HGPS cell (cell line): ENCODE measurements around the genes LTBP3, EIF1AD, RAB1B, TMEM151A, B4GAT1 and ZDHHC24.

GRCh38 chr11:65539414-65540106, 14.7 kb downstream of the SCYL1 start:
- RRBS: 59% methylated on average over 31 of the region's 68 CpGs

DNA sequence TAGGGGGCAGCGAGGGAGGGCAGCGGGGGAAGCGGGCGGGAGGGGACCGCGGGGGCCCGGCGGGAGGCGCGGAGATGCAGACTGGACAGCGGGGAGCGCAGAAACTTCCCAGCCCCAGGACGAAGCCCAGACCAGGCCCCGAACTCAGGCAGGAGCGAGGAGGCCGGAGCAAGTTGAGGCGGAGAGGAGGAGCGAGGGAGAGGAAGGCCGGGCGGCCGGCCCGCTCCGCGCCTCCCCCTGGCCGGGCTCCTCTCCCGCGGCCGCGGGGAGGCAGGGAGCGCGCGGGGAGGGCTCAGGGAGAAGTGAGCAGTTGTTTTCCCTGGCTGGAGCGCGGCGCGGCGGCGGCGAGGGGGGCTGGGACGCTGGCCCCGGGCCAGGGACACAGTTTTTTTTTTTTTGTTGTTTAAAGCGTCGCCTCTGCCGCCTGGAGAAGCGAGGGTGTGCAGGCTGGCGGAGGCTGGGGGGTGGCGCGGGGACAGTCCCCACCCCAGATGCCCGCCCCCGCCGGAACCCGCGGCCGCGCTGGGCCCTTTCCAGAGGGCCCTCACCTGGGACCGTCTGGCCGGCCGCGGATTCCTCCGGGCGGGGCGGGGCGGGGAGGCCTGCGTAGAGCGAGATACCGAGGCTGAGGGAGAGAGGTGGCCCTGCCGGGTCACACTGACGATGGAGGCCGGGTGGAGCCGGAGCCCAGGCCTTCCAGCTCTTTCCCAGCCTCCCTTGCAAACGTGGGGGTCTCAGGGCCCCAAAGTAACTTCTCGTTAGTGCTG, at the start of gene LTBP3:
LTBP3 (minus strand) TSS at position 304 of the 767 bp plus-strand sequence.
- RRBS: 5% methylated on average over 29 of the region's 72 CpGs

DNA sequence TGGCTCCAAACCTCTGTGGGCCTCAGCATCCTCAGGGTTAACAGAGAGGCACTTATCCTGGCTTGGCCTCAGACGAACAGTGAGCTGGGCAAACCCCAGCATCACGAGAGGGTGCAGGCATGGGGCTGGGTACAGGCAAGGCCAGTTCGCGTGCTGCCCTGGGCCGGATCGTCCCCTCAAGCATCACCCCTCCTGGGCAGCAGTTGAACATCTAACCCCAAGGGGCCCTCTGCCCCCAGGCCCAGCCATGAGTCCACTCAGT, 1.9 kb downstream of the EHBP1L1 start:
- RRBS: no CpG with 5 or more reads among the region's 6 CpGs

DNA sequence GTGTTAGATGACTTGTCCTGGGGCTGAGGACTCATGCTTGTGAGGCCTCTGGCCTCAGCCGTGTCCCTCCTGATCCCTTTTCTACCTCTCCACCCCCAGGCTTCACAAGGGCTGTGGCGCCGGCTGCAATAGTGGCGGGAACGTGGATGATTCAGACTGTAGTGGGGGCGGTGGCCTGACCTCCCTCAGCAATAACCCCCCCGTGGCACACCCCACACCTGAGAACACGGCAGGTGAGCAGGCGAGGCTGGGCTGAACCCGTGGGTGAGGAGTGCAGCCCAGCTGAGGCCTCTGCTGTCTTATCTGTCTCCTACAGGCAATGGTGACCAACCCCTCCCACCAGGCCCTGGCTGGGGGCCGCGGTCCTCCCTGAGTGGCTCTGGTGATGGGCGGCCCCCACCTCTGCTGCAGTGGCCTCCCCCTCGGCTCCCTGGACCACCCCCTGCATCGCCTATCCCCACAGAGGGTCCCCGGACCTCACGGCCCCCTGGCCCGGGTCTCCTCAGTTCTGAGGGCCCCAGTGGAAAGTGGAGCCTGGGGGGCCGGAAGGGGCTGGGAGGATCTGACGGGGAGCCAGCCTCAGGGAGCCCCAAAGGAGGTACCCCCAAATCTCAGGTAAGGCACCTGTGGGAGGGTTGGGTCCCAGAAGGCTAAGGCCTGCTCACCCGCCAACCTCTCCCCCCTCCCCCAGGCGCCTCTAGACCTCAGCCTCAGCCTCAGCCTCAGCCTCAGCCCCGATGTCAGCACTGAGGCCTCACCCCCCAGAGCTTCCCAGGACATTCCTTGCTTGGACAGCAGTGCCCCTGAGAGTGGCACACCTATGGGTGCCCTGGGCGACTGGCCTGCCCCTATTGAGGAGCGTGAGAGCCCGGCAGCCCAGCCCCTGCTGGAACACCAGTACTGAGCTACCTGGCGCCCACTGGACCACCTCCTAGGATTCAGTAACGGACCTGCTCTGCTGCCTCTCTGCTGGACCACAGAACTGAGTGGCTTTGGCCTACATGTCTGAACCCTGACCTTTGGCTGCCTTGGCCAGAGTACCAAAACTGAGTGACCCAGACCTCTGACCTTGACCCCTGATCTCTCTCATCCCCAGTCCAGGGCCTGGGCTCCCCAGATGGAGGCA, 1.5 kb upstream of the SIPA1 start:
- RRBS: 86% methylated on average over 2 of the region's 28 CpGs

DNA sequence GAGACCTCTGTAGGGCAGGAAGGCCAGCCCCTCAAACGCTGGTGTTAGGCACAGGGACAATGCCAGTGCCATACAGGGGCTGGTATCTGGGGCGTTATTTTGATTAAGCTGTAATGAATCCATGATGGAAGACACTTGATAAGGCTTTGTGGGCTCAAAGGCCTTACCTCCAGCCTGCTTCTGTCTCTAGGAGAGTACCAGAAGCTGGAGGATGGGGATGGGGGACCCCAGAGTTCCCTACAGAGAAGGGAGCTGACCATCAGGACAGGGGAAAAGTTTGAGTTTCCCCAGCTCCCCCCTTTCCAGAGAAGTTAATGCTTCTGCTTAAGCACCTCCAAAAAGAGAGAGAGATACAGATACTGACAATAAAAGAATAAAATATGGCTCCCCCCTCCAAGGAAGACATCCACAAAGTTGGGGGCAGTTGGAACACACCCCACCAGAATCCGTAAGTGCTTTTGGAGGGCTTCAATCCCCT, 8.8 kb downstream of the RELA start:
- RRBS: no CpG with 5 or more reads among the region's 3 CpGs

- RRBS: no CpG with 5 or more reads among the region's 14 CpGs
These were observed 19.5 kb upstream of the KAT5 start for GRCh38 chr11:65692522-65693063.

DNA sequence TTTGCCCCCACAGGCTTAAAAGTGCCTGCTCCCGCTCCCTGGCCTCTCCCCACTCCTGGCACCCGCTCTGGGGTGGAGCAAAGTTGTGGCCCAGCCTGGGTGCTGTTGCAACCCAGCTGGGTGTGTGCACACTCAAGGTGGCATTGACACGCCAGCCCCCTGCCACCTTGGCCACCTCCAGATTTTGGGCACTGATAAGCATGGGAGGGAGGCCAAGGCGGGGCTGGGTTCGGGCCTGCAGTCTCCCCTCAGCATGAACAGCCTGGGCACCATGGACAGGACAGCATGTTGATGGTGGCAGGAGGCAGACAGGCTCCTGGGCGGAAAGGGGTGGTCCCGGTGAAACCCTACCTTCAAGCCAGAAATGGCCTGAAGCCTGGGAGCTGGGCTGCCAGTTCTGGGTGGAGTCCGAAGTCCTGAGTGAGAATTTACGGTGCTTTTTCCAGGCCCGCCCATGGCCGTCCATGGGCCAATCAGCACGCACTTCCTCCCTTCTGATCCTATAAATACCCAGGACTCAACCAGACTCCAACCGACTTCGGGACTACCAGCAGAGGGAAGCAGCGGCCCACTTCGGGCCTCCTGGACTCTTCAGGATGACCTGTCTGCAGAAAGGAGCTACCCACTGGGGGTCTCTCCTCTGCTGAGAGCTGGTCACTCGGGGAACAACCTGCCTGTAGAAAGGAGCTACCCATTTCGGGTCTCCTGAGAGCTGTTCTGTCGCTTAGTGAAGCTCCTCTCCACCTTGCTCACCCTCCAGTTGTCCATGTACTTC, 23.7 kb upstream of the RNASEH2C start:
- RRBS: no CpG with 5 or more reads among the region's 19 CpGs

DNA sequence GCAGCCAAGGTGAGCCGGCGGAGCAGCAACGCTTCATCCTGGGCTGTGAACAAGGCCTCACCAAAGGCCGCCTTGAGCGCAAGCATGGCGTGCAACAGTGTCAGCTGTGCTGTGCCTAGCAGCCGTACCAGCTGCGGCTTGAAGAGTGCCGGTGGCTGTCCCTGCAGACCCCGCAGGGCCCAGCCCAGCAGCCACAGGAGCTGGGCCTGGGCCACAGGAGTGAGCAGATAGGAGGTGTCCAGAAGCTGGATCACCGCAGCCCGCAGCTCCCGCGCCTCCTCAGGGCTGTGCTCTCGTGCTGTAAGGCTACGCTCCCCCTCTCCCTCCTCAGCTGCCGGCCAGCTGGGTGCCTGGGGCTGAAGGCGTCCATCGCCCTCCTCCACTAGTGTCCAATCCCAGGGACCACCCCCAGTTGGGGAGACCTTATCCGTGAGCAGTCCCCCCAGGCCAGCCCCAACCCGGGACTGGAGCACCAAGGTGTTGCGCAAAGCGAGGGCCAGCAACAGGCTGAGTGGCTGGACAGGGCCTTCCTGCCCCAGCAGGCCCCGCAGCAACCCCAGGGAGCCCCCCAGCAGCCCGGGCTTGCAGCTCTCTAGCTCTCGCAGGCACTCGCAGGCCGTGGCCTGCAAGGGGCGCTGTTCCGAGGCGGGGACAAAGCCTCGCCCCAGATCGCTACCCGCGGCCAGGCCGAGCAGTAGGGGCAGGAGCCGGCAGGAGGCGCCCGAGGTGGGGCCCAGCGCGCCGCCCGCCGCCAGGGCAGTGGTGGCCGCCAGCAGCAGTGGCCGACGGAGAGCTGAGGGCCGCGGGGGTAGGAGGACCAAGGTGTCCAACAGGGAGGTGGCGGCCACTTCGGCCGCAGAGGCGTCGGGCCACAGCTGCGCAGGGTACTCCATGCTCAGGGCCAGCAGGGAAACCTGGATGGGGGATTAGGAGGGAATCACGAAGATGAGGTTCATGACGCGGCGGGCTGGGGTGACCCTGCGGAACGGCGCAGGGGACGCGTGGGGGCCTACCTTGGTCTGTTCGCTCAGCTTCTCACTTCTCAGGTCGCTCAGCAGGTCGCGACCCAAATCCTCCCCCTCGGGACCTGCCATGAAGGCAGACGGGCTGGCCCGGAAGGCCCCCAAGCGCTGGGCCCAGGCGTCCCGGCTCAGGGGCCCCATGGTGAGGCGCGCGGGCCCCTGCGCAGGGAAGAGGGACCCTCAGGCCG, 942 bp downstream of the AP5B1 start:
- RRBS: 3% methylated on average over 7 of the region's 79 CpGs

- RRBS: 4% methylated on average over 7 of the region's 14 CpGs
These were observed 619 bp downstream of the EFEMP2 start for GRCh38 chr11:65871941-65872420.

- RRBS: no CpG with 5 or more reads among the region's 10 CpGs
These were observed 8.8 kb downstream of the DRAP1 start for GRCh38 chr11:65928008-65928533.

- RRBS: under 1% methylated on average over 21 of the region's 52 CpGs
These were observed at the start of gene EIF1AD for GRCh38 chr11:66001951-66002617. TSS of gene EIF1AD (minus strand) at chr11:66002157.

GRCh38 chr11:66268505-66269009, at the start of gene RAB1B:
TSS of gene RAB1B (plus strand) at chr11:66268639.
- RRBS: 1% methylated on average over 6 of the region's 51 CpGs

- RRBS: 6% methylated on average over 45 of the region's 115 CpGs
These were observed at the start of gene TMEM151A for GRCh38 chr11:66291405-66292651. TSS of gene TMEM151A (plus strand) at chr11:66291894.

DNA sequence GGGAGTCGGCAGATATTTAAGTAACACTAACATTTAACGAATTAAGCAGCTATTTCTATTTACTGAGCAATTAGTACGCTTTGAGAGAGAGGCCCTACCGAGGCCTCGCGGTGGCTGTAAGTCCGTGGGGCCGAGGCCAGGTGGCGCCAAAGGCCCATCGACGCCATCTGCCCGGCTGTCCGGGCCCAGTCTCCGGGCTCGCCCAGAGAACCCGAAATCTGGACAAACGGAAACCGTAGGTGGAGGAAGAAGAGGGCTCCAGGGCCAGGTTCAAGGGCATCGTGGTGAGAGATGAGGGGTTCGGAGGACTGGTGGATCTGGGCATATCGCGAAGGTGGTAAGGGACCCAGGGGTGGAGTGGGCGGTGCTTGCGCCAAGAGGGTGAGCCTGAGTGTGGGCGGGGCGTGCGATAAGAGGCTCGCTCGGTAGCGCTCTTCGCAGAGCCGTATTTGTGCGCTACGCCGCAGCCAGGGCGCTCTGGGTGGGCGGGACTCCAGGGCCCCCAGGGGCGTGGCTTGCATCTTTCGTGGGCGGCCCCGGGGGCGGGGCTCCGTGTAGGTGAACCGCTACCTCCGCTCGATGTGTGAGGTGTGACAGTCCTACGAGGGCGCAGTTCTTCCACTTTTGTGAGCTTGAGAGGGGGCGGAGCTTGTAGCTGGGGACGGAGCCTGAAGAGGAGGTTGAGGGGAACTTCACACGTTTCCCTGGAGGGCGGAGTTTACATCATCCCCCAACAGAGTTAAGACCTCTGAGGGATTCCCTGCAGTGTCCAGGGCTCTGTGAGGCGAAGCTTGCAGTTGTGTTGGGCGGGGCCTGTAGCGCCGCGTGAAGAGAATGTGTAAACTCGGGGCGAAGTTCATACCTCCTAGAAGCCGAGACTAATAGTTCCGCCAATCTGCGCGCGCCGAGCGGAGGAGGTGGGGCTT, 4.8 kb downstream of the CD248 start:
- RRBS: no CpG with 5 or more reads among the region's 66 CpGs

DNA sequence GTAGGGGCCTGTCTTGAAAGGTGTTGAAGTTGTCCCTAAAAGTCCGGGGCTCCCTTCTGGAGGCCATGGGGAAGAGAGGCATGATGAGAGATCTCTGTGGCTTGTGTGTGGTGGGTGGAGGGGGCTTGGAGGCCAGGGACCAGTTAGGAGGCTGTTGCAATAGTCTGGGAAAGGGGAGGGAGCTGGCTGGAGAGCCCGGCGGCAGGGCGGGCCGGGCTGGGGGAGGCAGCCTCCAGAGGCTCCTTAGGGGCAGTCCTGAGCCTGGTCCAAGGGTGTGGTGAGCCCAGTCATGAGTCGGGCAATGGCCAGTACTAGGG, 5.8 kb upstream of the CD248 start:
- RRBS: no CpG with 5 or more reads among the region's 6 CpGs

DNA sequence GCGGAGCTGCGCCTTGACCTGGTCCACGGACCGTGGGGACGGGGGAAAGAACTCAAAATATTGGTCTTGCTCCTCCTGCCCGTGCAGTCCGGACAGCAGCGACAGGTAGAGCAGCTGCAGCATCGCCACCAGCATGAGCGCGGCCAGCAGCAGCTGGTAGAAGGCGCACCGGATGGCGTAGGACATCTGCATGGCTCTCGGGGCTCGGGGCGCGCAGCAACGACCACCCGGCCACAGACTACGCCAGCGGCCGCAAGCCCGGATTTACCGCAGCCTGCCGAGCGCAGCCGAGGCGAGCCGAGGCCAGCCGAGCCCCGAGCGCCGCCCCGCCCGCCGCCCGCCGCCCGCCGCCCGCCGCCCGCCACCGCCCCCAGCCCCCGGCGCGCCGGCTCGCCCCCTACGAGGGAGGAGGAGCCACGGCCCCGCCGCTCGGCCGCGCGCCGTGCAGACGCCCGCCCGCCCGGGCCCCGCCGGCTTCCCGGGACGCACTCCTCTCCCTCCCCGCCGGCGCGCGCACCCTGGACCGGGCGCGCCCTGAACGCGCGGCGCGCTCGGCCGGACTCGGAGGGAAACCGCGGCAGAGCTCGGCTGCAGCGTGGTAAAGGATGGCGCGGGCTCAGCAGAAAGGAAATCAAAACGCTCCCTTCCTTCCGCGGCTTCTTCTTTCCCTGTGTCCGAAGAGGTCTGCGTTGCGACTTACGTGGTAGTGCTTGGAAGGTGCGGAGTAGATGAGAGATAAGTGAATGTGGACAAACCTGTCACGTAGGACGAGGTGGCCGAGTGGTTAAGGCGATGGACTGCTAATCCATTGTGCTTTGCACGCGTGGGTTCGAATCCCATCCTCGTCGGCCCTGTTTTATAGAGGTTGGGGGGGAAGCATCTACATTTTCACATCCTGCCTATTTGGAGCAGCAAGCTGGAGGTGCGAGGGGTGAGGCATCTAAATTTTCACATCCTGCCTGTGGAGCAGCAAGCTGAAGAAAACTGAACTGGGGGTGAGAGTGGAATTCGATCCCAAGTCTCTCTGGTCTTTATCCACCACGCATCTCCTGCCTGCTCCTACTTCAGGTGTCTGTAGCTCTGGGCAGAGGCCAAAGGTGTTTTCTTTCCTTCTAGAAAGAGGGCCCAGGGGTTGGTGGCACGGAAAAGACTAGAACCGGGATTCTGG, at the start of gene B4GAT1:
B4GAT1 (minus strand) TSS at position 276 of the 1,168 bp plus-strand sequence.
- RRBS: 2% methylated on average over 33 of the region's 111 CpGs

DNA sequence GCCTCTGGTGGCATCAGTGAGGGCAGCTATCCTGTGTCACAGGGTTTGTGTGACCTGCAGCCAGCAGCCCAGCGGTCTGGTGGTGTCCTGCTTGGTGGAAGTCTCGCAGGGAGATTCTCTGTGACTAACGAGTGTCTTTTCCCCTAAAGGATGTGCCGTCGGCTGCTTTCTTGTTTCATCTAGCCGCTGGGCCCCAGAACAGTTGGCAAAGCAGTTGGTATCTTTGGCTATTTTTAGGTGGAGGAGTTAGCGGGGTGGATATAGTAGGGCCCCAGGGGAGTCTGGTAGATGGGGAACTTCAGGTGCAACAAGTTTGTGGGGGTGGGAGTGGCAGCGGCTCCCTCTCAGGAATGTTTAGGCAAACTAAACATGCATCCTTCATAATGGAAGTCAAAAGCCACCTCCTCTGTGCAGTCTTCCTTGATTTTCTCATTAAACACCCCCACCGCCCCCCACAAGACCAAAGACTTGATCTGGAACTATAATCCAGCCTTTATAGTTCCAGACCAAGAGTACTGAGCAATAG, 1.3 kb upstream of the PELI3 start:
- RRBS: no CpG with 5 or more reads among the region's 9 CpGs

- RRBS: under 1% methylated on average over 32 of the region's 50 CpGs
These were observed at the start of gene ZDHHC24 for GRCh38 chr11:66545955-66546483. TSS of gene ZDHHC24 (minus strand) at chr11:66546048.

DNA sequence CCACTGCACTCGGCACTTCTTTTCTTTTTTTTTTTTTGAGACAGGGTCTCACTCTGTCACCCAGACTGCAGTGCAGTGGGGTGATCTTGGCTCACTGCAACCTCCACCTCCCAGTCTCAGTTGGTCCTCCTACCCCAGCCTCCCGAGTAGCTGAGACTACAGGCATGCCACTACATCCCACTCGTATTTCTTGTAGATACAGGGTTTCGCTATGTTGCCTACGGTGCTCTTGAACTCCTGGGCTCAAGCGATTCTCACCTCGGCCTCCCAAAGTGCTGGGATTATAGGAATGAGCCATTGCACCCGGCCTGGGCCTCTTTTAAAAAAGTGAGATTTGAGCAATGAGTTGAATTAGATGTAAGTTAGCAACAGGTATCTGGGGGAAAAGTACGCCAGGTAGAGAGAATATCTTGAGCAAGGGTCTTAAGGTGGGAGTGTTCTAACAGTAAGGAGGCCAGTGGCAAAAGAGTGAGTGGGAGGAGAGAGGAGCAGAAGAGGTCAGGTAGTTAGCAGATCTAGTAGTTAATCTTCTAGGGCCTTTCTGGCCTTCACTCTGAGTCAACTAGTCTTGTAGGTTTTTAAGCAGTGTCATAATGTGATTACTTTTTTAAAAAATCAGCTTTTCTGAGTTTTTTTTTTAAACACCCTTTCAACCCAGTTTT, 16.9 kb downstream of the RBM4 start:
- RRBS: no CpG with 5 or more reads among the region's 9 CpGs

DNA sequence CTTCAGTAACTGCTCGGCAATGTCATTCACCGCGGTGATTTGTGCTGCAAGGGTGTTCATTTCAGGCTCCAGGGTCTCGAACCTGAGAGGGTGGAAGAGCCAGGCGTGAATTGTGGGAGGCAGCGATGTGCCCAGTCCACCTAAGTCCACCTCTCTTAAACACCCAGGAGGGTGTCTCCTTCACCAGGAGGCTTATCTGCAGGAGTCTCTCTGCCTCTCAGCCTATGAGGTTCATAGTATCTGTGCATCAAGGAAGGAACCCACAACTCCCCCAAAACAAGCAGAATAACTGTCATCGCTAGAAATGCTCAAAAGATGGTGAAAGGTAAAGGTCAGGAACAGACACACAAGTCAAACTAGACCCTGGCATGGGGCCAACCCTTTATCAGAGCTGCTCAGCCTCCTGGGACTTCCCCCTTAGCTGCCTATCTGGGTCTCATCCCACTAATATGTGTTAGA, 24.0 kb upstream of the RBM4B start:
- RRBS: no CpG with 5 or more reads among the region's 7 CpGs